Camera-type eye (tissue), 1 donor: ENCODE data around the gene DNAAF1.

DNA sequence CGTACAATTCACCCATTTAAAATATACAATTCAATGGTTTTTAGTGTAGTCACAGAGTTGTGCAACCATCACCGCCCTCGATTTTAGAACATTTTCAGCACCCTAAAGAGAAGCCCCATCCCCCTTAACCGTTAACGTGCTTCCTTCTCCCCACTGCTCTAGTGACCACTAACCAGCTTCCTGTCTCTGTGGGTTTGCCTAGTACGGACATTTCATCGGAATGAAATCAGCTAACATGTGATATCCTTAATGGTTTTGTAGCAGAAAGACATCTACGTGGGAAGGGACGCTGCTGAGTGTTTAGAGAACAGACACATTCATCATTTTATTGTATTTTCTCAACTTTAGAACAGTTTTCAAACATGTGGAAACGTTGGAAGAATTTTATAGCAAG, 80.7 kb upstream of the HSBP1 start:
- RAMPAGE, long total RNA = no peak

DNA sequence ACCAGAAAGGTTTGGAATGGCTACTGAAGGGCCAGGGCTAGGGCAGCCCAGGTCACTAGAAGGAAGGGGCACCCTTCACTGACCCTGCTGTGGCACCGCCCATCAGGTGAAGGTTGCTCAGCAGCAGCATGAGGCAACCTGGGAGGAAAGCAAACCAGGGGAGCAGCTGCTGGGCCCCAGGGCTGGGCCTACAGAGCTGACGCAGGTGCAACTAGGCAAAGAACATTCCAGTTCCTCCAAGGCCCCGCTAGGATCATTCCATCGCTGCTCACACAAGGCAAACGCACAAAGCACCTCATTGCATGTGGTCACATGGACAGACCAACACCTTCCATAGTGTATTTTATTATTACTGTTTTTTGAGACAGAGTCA, 3.4 kb upstream of the HSBP1 start:
- RAMPAGE, long total RNA = no peak

- RAMPAGE, long total RNA = no peak
Measured at GRCh38 chr16:83912979-83913555, 14.2 kb downstream of the MLYCD start.

GRCh38 chr16:83995626-83996231, 27.7 kb downstream of the NECAB2 start:
- RAMPAGE, long total RNA = no peak

DNA sequence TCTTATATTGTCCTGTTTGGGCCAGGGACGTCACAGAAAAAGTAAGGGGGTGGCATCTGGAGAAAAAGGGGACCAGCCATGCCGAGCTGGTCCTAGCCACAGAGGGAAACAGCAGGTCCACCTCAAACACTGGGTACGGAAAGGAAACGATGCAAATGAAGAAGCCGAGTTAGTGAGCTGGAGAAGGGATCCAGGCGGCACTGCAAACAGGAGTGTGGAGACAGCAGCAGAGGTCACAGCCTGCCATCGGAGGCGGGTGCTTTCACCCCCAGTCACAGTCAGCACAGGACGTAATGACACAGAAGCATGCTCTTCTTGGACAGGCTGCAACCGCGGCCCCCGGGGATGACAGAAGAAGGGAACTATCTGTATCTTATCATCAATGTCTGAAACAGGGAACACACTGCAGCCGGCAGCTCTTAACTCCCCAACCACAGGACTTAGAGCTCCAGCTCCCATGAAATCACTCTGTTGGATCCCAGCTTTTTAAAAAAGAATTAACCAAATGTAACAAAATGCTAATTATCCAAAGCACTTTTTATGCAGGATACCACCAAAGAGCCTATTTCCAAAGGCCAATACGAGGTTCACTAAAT, 16.1 kb upstream of the SLC38A8 start:
- RAMPAGE, long total RNA = no peak

GRCh38 chr16:84082688-84083359, 33.9 kb downstream of the MBTPS1 start:
- RAMPAGE, long total RNA = no peak

- RAMPAGE, long total RNA = no peak
Measured at GRCh38 chr16:84144990-84145618, at the start of gene DNAAF1. Gene DNAAF1, plus strand, starts transcription at chr16:84145308.

DNA sequence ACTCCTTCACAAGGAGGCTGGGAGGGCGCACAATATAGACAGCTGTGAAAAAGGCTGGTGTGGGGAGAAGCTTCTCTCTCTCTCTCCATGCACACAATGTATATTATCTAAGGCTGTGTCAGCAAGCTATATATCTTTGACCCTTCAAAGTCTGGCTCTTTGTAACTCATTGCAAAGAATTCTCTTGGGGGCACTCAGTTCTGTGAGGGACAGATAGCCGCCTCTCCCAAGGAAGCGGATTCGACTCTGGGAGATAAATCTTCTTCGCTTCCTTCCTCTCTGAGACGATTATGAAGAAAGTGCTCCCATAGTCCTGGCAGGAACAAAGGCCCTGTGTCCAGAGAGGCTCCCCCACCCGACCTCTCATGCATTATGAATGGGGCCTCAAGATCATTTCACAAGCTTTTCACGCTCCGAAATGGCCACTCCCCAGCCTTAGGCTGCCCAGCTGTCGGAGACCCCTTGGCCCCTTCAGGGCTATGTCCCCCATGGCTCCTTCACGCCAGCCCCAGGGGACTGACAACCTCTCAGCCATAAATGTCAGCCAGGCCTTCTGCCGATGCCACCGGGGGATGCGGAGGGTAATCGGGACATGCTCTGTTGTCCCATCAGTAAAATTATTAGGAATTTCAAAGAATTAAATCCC, 33.3 kb upstream of the MEAK7 start:
- RAMPAGE, long total RNA = no peak

DNA sequence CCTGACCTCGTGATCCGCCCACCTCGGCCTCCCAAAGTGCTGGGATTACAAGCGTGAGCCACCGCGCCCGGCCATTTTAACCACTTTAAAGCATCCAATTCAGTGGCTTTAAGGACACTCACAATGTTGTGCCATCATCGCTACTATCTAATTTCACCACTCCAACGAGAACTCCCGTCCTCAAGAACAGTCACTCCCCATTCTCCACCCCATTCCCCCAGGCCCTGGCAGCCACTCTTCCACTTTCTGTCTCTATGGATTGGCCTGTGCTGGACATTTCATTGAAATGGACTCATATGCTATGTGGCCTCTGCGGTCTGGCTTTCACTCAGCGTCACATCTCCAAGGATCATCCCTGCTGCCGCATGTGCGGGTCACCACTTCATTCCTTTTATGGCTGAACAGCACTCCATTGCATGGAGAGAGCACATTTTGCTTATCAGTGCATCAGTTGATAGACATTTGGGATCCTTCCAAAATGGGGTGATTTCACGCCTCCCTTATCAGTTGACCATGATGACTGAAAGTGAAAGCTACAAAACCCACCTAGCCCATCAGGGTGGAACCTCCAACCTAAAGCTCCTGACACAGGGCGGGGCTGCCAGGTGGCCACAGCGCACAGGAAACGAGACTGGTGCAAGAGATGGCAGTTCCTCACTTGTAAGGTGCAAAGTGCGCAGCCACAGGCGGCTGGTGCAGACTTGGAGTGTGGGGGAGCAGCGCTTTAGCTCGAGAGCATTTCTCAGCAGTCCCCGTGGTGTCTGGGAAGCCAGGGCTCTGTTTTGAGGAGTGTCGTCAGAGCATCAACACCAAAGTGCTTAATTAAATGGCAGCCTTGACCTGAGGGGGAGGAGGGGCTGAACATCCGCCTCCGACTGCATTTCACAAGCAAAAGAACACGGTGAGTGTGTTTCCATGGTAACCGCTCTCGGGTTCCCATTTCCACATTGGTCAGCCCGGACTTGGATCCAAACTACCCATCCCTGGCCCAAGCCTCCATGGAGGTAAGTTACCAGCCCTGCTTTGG, 23.8 kb downstream of the COTL1 start:
- RAMPAGE, long total RNA = no peak

DNA sequence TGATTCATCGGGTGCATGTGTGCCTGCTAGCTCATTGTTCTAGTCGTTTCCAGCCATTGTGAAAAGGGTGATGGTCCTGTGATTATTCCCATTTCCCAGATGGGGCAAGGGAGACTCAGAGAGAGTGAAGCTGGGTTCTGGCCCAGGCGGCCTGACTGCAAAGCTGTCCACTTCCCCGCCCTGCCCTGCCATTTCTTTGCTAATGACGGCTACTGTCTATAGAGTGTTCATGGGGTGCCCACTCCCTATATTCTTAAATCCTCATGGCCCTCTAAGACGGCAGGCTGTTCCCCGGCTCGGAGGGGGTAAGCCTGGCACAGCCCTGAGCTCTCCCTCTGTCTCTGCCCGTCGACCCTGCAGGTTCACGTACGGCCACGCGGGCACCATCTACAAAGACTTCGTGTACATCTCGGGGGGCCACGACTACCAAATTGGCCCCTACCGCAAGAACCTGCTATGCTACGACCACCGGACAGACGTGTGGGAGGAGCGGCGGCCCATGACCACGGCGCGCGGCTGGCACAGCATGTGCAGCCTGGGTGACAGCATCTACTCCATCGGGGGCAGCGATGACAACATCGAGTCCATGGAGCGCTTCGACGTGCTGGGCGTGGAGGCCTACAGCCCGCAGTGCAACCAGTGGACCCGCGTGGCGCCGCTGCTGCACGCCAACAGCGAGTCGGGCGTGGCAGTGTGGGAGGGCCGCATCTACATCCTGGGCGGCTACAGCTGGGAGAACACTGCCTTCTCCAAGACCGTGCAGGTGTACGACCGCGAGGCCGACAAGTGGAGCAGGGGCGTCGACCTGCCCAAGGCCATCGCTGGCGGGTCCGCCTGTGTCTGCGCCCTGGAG, 13.1 kb downstream of the KLHL36 start:
- RAMPAGE, long total RNA = no peak

DNA sequence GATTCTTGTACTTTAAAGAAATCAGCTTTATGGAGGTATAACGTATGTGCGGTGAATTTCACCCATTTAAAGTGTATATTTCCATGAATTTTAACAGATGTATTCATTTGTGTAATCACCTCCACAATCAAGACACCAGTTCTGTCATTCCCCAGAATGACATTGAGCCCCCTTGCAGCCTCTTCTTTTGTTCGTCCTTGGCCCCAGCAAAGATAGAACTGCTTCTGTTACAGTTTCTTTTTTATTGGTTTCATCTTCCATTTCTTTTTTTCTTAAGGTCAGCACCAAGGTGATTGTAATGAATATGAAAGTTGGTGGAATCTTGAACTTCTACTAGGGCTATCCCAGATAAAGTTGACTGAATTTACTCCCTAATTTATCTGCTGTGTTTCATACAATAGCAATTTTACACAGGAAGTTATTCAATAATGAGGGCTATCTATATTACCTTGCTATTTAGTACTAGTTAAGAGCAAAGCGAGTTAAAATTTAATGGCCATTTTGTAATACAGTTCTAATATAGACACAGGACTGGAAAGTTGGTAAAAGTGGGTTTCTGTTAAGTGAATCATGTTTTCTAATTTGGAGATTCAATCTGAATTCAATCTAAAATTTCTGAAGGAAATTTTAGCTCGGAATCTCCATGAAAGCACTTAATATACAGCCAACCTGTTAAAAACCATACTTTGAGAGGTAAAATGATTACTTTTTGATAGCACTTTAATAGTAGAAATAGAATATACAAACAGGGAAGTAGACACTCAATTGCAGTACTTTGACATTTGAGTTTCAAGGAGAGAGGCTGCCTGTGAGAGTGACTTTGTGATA, 24.1 kb downstream of the USP10 start:
- RAMPAGE, long total RNA = no peak

DNA sequence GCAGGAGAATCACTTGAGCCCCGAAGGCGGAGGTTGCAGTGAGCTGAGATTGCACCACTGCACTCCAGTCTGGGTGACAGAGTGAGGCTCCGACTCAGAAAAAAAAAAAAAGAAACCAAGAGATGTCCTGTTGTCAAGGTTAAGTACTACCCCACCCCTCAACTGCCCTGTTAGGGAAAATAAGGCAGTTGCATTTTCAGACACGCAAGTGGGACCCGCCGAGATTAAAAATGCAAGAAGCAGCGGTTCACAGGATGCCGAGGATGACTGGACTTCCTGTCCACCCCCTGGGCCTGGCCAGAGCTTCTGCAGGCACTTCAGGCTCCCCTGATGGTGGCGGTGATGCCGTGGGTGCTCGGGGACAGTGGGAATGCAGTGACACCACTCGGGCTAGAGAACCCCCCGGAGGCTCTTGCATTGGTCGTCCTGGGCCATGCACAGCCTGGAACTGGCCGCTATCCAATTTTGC, 13.6 kb upstream of the CRISPLD2 start:
- RAMPAGE, long total RNA = no peak

GRCh38 chr16:84820370-84821708, 1.1 kb downstream of the CRISPLD2 start:
- RAMPAGE, long total RNA = no peak

DNA sequence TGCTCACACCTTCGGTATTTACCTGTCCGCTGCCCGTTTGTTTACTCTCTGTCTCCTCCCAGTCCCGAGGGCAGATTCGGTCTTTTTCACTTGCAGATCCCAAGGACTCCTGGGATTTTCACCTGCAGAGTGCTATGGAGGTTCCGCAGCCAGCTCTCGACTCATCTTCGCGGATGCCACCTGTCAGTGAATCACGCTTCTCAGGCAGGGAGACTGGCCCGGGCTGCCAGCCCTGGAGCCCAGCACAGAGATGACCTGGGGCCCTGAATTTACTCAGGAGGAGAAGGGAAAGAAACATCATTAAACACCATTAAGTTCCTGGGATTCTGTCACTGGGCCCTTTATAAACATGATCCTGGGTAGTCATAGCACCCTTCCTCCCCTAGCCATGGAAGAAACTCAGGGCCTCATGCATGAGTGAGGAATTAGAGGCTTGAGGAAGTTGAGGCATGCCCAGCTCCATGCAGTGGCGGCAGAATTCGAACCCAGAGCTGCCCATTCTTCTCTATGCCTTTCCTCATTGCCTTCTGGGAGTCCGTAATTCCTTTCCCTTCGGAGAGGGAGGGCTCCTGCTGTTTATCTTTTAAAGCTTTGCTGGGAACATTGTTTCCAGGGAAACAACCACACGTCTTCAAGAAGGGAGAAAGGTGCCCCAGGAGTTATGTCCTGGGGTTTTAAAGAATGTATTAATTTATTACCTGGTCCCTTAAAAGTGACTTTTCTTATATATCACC, 8.4 kb downstream of the CRISPLD2 start:
- RAMPAGE, long total RNA = no peak

- RAMPAGE, long total RNA = no peak
Measured at GRCh38 chr16:84828950-84830128, 9.6 kb downstream of the CRISPLD2 start.

DNA sequence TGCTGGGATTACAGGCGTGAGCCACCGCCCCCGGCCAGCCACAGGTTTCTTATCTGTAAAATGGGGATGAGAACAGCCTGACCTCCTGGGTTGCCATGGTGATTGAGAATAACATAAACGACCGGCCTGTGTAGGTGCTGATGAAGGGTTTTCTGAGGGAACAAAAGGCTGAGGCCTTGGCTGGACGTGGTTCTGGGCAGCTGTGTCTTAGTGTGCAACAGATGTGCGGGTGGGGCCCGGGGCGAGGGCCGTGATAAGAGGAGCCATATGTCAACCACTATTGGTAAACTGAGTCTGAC, 17.8 kb downstream of the CRISPLD2 start:
- RAMPAGE, long total RNA = no peak

- RAMPAGE, long total RNA = no peak
Measured at GRCh38 chr16:84974524-84975116, 36.7 kb downstream of the ZDHHC7 start.

DNA sequence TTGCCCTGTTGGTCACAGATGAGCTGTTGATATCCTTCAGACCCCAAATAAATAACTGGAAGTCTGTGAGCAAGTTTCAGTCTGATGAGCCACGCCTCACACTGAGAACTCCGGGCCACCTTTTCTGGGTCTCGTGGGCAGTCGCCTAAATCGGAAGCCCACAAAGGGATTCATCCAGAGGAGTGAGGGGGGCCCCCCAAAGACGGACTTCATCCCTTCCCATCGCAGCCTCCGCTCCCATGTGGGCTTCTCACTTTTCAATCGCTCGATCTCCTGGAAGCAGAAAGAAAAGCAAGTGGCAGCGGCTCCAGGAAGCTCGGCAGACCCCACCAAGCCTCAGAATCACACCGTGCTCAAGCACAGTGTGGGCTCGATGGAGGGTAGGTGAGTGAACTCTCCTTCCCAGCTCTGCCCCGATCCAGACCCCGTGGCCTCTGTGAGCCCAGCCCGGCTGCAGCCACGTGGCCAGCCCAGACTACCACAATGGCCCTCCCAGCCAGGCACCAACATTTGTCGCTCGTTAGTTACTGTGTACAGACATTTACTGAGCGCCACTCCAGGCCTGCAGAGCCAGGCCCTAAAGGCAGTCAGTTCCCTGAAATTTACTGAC, 35.0 kb downstream of the ZDHHC7 start:
- RAMPAGE, long total RNA = no peak

- RAMPAGE, long total RNA = no peak
Measured at GRCh38 chr16:84988176-84989350, 22.8 kb downstream of the ZDHHC7 start.

DNA sequence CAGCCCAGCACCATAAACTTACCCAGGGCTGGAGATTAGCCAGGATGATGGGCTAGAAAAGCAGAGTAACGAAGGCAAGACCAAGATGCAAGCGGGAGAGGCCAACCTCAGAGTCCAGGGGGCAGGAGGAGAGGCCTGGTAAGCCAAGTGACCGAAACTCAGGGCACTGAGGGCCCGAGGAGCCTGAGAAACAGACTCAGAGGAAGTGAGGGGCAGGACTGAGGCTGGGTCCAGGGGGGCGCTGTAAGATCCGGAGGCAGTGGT, 8.4 kb downstream of the ZDHHC7 start:
- RAMPAGE, long total RNA = no peak